ENCODE results near the gene PDE4C.

- PRO-cap, result no peak
- RAMPAGE, long total RNA, 2 experiments, result no peak in any of the 2 experiments
Observed at GRCh38 chr19:17747192-17748077, 3.8 kb upstream of the FCHO1 start.

- PRO-cap, result no peak
- RAMPAGE, long total RNA, 2 experiments, result no peak in any of the 2 experiments
Observed at GRCh38 chr19:17784239-17785067, 10.5 kb upstream of the B3GNT3 start.

GRCh38 chr19:17860409-17861345, 967 bp downstream of the RPL18A start:
- PRO-cap, result no peak
- RAMPAGE, long total RNA, 2 experiments, result no peak in any of the 2 experiments

- PRO-cap, result no peak
- RAMPAGE, long total RNA, 2 experiments, result no peak in any of the 2 experiments
Observed at GRCh38 chr19:17862495-17863038, 2.9 kb downstream of the RPL18A start.

- PRO-cap, result unidirectional peak, plus-strand start at chr19:18007223
- RAMPAGE, long total RNA, 2 experiments, result no peak in any of the 2 experiments
Observed at GRCh38 chr19:18006758-18007571, 1.0 kb upstream of the ARRDC2 start.

DNA sequence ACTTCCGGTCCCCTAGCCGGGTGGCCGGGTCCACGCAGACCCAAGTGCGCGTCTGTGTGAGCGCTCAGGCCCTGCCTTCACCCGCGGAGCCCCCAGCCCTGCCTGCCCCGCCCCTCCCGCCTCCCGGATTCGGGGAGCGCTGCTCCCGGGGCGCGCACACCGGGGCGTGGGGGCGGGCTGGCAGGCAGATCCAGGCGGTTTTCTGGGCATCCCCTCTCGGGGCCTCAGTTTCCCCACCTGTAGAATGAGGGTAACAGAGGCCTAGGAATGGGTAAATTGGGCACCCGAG, 638 bp downstream of the PIK3R2 start:
- PRO-cap, result no peak
- RAMPAGE, long total RNA, 2 experiments, result no peak in any of the 2 experiments

GRCh38 chr19:18185725-18186254, 7.2 kb upstream of the MPV17L2 start:
- PRO-cap, result no peak
- RAMPAGE, long total RNA, 2 experiments, result no peak in any of the 2 experiments

GRCh38 chr19:18225520-18226801, at the start of gene PDE4C:
Gene PDE4C (minus strand): TSS chr19:18226438.
- PRO-cap, result no peak
- RAMPAGE, long total RNA, 2 experiments, result no peak in any of the 2 experiments

GRCh38 chr19:18265129-18265816, 9.0 kb downstream of the IQCN start:
- PRO-cap, result no peak
- RAMPAGE, long total RNA, 2 experiments, result no peak in any of the 2 experiments

DNA sequence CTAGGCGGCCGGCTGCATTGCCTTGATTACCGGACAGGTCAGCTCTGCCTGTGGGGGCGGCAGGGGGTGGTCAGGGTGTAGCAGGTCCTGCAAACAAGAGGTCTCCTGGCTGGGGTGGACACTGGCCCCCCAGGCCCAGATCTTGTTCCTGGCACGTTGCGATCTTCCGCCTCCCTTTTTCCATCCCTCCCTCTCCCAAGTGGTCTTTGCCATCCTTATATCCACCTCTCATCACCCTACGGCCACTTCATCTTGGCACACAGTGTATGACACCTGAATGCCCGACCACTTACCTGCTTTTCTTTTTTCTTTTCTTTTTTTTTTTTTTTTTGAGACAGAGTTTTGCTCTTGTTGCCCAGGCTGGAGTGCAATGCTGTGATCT, 6.8 kb downstream of the IQCN start:
- PRO-cap, result no peak
- RAMPAGE, long total RNA, 2 experiments, result no peak in any of the 2 experiments

- PRO-cap, result no peak
- RAMPAGE, long total RNA, 2 experiments, result no peak in any of the 2 experiments
Observed at GRCh38 chr19:18291129-18291591, 9.7 kb upstream of the JUND start.

DNA sequence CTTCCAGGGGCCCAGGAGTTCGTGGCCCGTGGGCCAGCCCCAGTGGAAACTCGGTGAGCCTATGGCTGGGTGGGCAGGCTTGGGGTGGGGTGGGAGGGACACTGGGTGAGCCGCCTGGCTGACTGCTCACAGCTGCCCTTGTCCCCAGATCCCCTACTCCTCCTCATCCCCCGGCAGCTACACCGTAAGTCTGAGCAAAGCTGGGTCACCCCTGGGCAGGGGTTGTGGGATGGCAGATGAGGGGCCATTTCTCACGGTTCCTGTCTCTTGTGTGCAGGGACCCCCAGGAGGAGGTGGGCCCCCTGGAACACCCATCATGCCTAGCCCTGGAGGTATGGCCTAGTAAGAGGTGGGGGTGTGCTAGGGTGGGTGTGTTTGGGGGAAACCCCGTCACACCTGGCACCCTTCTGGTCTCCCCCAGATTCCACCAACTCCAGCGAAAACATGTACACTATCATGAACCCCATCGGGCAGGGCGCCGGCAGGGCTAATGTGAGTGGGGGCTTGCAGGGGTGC, 5.3 kb downstream of the ISYNA1 start:
- PRO-cap, result no peak
- RAMPAGE, long total RNA, 2 experiments, result no peak in any of the 2 experiments

GRCh38 chr19:18435211-18435937, 2.6 kb downstream of the ISYNA1 start:
- PRO-cap, result no peak
- RAMPAGE, long total RNA, 2 experiments, result no peak in any of the 2 experiments

GRCh38 chr19:18493295-18493888, 28.5 kb downstream of the ELL start:
- PRO-cap, result no peak
- RAMPAGE, long total RNA, 2 experiments, result no peak in any of the 2 experiments

DNA sequence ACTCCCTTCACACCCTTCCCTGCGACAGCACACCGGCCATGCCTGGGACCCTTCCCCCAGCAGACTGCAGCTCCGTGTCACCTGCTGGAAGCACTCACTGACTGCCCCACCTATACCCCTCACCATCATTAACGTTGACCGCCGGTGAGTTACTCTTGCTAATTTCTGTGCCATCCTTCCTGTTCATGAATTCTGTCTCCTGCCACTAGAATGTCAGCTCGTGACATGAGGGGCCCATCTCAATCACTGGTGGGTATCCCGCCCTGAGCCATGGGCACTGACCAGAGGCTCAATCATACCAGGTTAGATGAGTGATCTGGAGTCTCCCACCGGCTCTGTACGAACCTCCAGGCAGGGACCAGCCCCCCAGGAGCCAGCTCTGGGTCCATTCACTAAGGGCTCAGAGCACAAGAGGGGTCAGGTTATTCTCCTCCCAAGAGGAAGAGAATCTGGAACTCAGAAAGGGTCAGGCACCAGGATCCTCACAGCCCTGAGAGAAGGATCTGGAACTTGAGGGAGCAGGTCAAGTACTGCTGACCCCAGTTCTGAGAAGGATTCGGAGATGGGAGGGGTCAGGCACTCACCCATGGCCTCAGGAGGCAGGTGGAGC, 5.5 kb downstream of the ELL start:
- PRO-cap, result no peak
- RAMPAGE, long total RNA, 2 experiments, result no peak in any of the 2 experiments

- PRO-cap, result bidirectional peak, plus-strand start at chr19:18520748, minus-strand start at chr19:18520636
- RAMPAGE, long total RNA, 2 experiments, result no peak in any of the 2 experiments
Observed at GRCh38 chr19:18520477-18521155, 1.3 kb downstream of the ELL start.

GRCh38 chr19:18537956-18538671, 5.3 kb downstream of the FKBP8 start:
- PRO-cap, result no peak
- RAMPAGE, long total RNA, 2 experiments, result no peak in any of the 2 experiments

- PRO-cap, result bidirectional peak, plus-strand start at chr19:18543102, minus-strand start at chr19:18543066
- RAMPAGE, long total RNA, 2 experiments, result no peak in any of the 2 experiments
Observed at GRCh38 chr19:18542663-18543349, 567 bp downstream of the FKBP8 start.

DNA sequence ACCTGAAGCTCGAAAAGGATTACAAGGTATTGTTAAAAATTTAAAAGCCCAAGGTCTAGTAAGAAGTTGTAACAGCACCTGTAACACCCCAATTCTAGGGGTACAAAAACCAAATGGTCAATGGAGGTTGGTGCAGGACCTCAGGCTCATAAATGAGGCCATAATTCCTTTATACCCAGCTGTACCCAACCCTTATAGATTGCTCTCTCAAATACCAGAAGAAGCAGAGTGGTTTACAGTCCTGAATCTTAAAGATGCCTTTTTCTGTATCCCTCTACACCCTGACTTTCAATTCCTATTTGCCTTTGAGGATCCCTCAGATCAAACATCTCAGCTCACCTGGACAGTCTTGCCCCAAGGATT, 7.5 kb upstream of the REX1BD start:
- PRO-cap, result no peak
- RAMPAGE, long total RNA, 2 experiments, result no peak in any of the 2 experiments

DNA sequence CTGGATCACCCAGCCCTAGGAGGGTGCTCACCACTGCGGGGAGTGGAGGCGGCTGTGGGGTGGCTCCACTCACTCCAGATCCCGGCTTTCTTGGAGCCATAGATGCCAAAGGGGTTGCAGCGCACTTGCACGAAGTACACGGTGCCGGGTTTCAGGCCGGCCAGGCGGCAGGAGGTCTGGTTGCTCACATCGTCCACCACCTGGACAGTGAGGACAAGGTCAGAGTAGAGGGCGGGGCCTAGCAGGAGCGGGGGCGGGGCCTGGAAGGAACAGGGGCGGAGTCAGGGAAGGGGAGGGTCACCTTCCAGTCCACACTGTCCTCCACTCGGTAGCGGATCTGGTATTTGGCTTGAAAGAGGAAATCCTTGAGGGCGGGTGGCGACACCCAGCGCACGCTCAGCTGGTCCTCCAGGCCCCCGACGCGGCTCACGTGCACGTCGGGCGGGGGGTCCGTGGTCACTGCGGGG, 8.0 kb downstream of the REX1BD start:
- PRO-cap, result no peak
- RAMPAGE, long total RNA, 2 experiments, result no peak in any of the 2 experiments

Data from prostate gland (tissue), 2 donors.